Daoy (cell line): ENCODE results near the genes TLR5 and CCDC185.

DNA sequence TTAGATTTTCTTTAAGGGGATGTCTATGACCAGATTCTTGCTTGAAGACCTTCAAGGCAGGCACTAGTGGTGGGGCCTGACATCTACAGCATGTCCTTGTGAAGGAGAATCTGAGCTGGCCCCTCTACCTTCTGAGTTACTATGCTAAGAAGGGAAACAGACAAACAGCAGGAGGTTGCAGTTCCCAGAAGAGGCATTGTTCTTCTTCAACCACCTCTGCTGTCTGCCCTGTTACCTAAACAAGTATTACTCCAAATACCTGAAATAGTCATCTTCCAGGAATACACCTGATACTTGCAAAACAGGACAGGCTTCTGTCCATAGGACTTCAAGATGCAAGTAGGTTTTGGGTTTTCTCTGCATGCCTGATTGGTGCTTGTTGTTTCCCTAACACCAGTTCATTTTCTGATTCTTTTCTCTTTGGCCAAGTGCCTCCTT is 92.9 kb upstream of the DUSP10 start:
- RAMPAGE, long total RNA: no peak

DNA sequence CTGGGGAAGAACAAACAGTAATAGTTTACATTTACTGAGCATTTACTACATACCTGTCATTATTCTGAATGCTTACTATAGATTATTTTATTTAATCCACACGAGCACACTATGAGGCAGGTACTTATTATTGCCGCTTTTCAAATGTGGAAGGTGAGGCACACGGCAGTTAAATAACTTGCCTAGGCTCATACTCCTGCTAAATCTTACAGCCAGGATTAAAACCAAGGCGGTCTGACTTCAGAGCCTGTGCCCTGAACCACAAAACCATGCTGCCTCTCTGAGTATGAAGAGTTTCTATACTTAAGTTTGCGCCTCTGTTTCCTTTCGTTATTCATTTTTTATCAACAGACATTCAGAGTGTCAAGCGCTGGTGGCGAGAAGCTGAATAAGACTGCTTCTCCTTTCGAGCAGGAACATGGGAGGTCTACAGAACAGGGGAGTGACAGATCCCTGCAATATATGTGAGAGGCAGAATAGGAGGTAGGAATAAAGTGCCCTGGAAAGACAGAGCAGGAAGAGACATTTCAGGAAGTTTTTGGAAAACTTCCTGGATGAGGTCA is 96.0 kb upstream of the DUSP10 start:
- RAMPAGE, long total RNA: no peak

DNA sequence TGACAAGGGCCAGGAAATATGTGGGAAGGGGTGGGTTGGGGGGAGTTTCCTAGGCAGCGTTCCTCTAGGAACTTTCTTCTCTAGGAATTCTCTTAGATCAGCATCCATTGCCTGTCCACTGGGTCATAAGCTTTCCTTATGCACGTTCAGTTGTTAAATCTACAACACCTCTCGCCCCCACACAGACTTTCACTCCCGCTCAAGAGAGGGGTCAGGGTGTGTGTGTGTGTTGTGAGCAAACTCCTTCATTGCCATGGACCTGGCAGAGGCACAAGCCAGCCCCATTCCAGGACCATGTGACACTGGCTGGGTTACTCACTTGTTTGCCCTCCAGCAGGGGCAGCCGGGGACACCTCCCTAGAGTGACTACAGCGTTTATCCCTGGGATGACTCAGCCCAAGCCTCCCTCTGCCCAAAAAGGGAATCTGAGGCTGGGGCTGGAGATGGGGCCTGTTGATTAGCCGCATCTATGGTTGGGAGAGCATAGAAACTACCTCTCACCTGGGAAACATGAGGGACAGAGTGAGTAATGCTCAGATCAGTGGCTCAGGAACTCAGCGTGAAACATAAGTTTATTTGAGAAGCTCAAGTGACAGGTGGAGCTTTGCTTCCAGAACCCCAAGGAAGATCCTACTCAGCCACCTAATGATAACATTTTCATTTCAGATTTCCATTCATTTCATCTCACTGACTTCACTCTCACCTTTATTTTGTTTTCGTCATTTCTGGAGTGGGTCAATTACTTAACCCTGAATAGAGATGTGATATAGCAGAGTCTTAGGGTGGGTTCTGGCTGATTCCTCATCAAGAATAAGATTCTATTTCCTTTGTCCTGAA is 145.3 kb upstream of the DUSP10 start:
- RAMPAGE, long total RNA: no peak

DNA sequence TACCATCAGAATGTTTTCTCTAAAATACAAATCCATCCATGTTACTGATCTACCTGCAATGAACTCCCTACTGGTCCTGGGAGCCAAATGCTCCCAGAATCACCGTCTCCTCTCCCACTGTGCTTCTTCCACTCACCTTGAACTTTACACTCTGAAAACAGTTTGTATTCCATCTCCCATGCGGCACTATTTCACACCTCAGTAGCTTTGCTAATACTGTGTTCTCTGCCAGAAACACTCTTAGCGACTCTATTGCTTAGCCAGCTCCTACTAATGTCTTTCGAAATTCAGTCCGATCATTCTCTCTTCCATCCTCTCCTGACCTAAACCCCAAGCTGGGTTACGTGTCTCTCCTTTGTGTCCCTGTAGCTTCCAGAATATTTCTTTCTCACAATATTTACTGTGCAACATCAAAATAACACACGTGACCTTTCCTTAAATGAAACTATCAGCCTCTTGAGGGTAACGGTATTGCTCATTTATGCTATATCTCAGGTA is 284.4 kb upstream of the DUSP10 start:
- RAMPAGE, long total RNA: no peak

DNA sequence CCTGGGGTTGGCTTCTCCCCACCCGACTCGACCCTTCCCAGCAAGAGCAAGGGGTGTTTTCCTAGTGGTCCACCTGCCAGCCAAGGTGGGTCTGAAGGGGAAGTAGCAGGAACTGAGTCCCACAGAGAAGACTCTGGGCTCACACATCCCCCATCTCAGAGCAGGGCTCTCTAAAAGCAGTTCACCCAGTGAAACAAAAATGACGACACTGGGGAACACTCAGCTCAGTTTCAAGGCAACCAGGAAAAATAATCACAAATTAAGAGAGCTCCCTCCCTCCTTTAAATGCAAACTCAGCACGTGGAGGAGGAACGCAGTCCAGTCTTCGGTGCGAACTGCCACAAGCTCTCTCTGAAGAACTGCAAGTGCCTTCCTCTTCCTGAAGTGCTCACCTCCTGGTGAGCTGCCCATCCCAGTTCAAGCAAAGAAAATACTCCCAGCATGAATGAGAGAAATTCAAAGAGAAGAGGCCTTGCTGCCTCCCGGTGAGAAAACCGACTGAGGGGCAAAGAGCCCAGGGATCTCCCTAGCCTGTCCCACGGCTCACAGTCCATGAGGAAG is 281.6 kb downstream of the HHIPL2 start:
- RAMPAGE, long total RNA: no peak

- RAMPAGE, long total RNA: no peak
Observed at GRCh38 chr1:222553015-222553558, 5.2 kb upstream of the HHIPL2 start.

DNA sequence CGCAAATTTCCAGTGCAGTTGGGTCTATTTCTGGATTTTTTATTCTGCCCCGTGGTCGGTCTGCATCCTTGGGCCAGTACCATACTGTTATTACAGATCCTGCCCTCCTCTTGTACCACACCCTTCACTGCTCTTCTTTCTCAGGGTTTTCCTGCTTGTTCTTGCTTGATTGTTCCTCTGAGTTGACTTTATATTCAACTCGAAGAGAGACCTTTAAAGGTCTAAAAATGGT is 25.3 kb downstream of the MIA3 start:
- RAMPAGE, long total RNA: no peak

- RAMPAGE, long total RNA: no peak
Observed at GRCh38 chr1:222654894-222655548, 37.1 kb downstream of the MIA3 start.

DNA sequence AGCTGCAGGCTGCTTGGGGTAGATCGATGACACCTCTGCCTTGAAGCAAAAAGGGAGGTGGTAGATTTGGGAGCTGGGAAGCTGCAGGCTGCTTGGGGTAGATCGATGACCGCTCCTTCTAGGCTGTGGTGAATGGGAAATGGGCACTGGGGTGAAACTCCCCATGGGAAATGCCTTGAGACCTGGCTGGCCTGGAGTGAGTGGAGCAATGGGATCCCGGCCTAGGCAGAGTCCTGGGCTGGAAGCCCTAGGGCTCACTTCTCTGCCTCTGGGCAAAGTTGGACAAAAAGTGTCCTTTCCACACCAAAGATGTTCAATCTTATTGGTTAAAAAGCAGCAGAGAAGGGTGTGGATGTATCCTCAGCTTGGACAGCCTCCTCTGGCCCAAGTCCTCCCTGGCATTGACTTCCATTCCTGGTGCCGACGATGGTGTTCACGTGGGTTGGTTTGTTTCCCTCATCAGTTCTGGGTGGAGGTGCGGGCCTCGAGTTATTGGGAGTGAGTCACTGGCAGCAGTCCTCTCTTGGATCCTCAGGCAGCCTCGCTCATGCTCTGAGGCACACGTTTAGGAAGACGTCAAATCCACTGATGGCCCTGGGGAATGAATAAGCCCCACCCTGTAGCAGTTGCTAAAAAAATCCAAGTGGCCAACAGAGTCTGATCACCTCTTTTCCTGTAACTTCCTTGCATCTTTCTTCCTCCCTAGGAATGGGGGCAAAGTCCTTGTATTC is 111.5 kb downstream of the TLR5 start:
- RAMPAGE, long total RNA: no peak

GRCh38 chr1:223079485-223080065 is 63.5 kb downstream of the TLR5 start:
- RAMPAGE, long total RNA: no peak

- RAMPAGE, long total RNA: no peak
Observed at GRCh38 chr1:223081004-223081913, 61.8 kb downstream of the TLR5 start.

- RAMPAGE, long total RNA: no peak
Observed at GRCh38 chr1:223142886-223143630, at the start of gene TLR5. TSS of gene TLR5 (minus strand) at chr1:223143248.

DNA sequence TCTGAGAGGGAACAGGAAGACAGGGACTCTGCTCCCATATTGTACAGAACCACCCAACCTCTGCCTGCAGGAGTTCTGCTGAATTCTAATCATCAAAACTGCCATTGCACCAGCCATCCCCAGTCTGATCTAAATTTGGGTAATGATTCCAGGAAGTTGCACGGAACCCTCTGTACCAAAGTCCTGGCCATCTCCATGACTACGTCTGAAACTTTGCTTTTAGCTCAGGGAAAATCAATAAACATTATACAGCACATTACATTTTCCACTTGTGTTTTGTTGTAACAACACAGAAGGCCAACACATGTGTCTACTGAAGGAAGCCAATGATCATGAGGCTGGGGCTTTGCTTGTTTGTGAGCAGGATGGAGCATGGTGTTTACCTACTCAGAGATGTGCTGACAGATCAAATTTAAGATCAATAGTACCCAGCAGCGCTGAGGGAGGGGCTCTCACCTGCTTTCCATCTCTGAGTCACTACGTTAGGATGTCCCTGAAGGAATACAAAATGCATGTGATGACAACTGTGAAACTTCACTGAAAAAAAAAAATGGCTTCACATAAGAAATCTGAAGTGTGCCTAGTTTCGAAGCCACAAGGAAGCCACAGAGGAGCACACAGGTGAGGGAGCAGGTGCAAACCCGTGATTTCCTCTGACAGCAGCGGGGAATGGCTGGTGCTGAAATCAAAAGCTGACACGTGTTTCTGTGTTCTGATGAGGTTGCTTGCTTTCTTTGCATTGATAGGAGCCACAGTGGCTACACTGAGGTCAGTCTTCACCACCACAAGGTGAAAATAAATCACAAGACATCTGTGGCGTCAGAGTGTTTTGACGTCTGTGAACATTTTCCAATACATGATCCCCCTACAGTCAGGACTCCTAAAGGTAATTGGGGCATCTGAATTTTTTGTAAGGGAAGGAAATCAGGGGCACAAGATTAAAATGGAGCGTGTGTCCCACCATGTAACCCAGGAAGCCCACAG is 105.6 kb upstream of the TLR5 start:
- RAMPAGE, long total RNA: no peak

DNA sequence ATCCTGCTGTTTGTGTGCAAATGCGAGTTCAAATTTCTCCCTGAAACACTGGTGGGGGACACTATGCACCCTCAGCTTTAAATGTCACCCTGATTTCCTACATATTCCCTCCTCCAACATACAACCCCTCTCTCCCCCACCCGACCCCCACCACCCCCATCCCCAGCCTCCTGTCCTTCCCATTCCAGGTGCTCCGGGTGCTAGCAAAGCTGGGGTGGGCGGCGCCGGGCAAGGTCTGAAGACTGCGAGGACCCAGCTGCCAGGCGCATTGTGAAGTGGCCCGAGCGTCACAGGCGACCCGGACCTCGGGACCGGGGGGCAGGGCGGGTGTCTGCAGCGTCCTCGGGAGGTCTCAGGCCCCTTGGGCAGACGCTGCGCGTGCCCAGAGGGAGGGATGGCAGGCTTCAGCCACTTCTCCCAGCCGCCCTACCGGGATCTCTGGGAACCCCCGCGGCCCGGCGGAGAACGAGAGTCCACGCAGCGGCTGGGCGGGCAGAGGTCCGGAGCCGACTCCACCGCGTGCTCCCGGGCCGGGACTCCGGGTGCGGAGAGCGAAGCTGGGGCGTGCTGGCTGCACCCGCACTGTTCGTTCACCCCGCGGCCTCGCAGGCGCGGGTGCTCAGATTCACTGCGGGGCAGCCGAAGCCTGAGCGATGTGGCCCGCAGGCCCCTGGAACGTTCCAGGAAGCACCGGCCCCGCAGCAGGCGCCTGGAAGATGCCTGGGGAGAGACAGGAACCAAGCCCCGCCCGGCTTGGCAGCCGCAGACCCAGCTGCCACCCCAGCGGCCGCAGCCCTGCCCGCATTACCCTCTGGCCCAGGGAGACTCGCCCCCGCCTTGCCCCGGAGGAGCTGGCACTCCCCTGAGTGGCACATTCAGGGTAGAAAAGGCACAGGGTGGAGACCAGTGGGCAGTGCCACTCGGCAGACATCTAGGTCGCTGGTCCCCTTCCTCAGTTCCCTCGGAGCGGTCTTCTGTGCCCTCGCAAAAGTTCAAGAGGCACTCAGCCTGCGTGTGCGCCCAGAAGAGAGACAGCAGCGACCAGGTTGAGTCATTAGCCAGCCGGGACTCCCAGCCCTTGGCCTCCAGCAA is at the start of gene CCDC185:
Gene CCDC185, plus strand, starts transcription at position 334 of the 1,092 bp plus-strand sequence.
- RAMPAGE, long total RNA: no peak

- RAMPAGE, long total RNA: no peak
Observed at GRCh38 chr1:223711834-223712304, 470 bp upstream of the CAPN2 start.

DNA sequence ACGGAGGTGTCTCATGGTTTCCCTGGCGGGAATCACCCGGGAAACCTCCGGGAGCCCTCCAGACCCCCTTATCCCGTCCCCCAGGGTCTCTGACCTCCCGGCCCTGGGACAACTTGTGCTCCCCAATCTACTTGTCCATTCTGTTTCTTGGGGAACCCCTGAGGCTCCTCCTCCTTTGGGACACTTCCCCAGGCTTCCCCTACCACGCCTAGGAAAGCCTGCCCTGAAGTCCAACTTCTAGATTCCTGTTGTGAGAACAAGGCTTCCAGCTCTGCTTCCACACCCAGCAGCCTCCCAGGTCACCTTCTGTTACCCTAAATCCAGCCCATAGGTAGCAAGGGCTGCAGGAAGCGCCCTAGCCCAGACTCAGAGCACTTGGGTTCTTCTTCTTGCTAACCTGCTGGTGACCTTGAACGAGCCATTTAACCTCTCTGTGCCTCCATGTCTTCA is 1.1 kb downstream of the CAPN2 start:
- RAMPAGE, long total RNA: no peak

DNA sequence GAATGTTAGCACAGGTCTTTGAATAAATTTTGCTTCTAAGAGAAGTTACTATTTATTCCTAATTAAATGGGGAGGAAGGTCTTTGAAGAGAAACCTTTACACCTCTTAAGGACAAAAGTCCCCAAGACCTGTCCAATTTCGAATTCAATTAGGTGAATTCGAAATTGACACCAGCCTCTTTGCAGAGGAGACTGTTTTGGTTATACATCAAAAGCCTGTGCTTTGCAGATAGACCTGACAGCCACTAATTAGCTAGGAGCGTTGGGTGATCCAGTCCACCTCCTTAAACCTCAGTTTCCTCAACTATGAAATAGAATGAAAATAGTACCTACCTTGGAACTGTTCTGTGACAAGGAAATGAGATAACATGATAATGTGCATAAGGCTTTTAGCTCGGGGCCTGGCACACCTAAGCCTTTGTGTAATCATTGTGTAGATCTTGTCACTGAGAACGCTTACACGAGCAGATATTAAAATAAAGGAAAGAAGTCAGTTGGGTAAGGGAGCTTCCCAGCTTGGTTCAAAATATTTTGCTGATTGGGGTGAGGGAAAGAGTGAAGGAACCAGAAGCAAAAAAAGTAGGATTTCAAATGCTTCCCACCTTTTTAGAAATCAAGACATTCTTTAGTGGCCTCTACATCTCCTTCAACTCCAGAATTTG is 28.5 kb downstream of the CAPN2 start:
- RAMPAGE, long total RNA: no peak

- RAMPAGE, long total RNA: no peak
Observed at GRCh38 chr1:223748670-223749535, 36.6 kb downstream of the CAPN2 start.

DNA sequence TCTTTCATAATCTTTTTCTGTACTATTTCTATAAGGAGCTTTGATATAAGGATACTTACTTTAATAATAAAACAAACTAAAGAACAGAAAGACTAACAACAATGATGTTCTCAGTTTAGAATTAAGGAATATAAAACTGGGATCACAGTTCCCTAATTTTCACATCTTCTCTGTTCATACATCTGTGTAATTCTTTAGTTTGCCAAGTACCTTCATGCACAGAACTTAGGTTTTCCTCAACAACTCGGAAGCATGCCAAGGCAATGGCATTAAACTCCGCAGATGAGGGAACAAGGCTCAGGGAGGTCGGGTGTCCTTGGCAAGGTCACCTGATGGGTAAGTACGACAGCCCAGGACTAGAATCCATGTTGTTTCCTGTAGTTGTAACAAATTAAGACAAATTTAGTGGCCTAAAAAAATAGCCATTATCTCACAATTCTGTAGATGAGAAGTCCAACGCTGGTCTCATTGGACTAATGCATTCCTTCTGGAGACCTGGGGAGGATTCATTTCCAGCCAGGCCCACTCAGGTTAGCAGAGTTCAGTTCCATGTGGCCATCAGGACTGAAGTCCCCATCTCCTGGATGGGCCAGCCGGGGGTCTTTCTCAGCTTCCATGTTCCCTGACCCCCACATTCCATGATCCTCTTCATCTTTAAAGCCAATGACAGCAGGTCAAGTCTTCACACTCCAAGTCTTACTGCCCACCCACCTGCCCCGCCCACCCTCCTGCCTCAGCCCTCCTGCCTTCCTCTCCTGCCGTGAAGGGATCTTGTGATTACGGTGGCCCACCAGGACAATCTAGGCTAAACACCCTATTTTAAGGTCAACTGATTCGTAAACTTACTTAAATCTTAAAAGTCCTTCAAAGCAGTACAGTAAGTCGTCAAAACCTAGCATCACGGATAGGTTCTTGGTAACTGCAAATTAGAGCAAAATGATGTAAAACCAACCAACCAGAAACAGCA is 66.2 kb downstream of the CAPN2 start:
- RAMPAGE, long total RNA: no peak

- RAMPAGE, long total RNA: no peak
Observed at GRCh38 chr1:224015626-224016689, 98.0 kb upstream of the FBXO28 start.